Metastatic Breast Carcinoma in the Brain (tissue), 10 donors: ENCODE data around the gene FARS2.

DNA sequence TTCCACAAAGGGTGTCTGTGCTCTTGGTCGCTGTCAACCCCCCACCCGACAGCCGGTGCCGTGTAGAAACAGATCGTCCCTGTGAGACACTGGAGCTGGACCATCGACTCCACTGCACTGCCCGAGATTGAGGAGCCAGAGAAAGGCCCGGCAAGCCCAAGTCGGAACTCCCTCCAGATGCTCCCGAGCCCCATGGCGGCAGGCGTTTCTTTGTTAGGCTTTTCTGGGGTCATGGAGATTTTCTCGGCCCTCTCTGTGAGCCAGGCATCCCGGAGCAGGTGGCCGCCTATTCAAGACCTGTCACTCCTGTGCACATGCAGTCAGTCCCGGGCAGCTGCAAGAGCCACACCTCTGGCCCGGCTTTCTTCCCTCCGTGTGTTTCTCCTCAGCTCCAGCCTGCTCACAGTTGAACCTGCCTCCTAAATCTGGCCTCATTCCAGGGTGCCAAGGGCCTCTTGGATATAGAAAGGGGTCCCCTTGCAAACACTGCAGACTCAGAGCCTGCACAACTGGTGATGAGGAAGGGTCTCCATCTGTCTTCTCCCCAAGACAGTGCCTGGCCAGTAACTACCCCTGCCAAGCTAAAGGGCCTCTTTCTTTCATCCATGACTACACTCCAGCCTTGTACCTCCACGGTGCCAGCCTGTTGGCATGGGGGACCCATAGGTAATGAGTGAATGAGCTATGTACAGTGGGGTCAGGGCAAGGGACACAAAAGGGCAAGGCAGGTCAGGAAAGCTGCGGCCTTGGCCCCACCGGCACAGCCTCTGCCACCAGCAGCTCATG lies 25.7 kb downstream of the PXDC1 start:
- PRO-cap, 10 experiments, result no peak in any of the 10 experiments

DNA sequence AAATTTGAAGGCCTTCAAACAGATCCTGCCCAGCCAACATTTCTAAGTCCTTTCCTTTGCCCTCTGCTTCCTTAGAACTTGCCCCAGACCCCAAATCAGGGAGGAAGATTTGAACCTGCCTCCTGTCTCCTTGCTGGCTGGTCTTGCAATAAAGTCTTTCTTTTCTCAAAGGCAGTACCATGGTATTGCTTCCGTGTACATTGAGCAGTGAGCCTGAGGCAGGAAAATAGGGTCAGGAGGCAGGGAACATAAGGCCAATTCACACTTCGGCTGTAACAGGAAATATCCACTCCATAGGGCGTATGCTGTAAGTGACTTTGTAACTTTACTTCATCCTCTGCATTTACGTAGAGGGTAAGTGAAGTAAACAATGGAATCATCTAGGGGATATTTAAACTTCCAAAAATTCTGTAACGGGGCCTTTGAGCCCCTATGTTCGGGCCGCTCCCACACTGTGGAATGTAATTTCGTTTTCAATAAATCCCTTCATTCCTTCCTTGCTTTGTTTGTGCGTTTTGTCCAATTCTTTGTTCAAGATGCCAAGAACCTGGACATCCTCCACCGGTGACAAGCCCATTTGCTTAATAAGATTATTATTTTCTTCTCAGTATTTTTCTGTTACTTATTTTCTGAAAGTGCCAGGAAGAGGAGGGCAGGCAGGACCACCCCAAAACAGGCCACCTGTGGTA lies 2.0 kb upstream of the PXDC1 start:
- PRO-cap, 10 experiments, result peak in 2 of 10 experiments; most common minus-strand start position 150 of the sequence (in 2)

DNA sequence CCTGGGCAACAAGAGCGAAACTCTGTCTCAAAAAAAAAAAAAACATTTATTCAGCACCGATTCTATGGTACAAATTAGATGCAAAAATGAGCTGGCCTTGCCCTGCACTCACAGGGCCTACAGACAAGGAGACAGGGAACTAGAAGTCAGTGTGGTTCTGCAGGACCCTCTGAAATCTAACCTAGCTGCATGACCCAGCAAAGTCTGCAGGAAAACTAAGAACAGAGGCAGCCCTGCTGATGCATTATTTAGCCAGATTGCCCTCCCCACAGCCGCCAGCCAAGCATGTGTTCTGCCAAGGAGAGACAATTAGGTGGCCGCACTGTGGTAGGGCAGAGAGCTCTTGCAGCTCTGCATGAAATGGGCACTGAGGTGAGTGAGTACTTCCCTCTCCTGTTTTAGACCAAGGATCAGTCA lies 24.0 kb upstream of the FAM50B start:
- PRO-cap, 10 experiments, result no peak in any of the 10 experiments

DNA sequence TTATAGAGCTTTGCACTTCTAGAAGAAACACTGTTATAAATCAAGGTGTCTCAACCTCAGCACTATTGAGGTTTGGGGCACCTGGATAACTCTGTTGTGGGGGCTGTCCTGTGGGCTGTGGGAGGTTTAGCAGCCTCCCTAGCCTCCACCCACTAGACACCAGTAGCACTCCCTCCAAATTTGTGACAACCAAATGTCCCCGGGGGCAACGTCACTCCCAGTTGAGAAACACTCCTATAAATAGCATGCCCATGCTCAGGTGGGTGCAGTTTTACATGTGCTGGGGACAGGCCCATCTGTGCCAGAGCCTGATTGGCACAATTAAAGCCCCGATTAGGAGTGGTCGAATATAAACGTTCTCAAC lies 78.9 kb downstream of the FAM50B start:
- PRO-cap, 10 experiments, result peak in 1 of 10 experiments; most common plus-strand start position 268 of the sequence (in 1)

- PRO-cap, 10 experiments, result peak in 4 of 10 experiments; most common plus-strand start chr6:4282275 (in 2); most common minus-strand start chr6:4281879 (in 1)
Measured at GRCh38 chr6:4281470-4282471, 146.4 kb upstream of the ECI2 start.

- PRO-cap, 10 experiments, result no peak in any of the 10 experiments
Measured at GRCh38 chr6:4371203-4371838, 235.9 kb upstream of the ECI2 start.

DNA sequence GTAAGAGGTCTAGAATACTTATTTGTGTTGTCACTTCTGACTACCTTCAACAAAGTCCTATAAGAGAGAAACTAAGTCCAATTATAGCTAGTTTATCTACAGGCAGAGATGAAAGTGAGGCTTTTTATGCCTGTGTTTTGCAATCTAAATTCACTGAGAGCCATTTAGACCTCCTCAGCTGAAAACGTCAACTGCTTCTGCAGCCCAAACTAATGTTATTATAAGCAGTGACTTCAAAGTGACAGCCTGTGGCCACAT lies 300.4 kb upstream of the ECI2 start:
- PRO-cap, 10 experiments, result no peak in any of the 10 experiments

GRCh38 chr6:4804968-4805795 lies 29.0 kb downstream of the CDYL start:
- PRO-cap, 10 experiments, result no peak in any of the 10 experiments

DNA sequence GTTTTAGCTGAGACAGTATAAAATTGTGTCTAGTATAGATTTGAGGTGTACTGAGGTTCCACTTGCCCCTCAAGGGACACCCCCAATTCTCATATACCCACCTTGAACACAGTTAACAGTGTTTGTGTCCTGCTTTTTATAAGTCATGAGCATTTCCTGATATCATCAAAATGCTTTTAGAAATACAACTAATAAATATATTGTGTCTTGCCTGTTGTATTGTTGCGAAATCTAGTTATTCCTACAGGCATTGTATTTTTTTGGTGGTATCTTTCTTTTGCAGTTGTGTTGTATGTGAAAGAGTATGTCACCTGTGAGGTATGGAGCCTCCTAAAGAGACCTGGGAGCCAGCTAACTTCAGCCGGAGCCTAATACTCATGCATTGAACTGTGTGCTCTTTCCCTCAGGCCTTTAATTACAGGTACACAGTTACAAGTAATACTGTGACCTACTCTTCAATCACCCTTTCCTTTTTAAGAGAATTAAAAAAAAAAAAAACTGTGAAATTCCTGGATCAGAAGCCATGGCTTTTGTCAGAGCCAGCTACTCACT lies 40.7 kb downstream of the CDYL start:
- PRO-cap, 10 experiments, result no peak in any of the 10 experiments

DNA sequence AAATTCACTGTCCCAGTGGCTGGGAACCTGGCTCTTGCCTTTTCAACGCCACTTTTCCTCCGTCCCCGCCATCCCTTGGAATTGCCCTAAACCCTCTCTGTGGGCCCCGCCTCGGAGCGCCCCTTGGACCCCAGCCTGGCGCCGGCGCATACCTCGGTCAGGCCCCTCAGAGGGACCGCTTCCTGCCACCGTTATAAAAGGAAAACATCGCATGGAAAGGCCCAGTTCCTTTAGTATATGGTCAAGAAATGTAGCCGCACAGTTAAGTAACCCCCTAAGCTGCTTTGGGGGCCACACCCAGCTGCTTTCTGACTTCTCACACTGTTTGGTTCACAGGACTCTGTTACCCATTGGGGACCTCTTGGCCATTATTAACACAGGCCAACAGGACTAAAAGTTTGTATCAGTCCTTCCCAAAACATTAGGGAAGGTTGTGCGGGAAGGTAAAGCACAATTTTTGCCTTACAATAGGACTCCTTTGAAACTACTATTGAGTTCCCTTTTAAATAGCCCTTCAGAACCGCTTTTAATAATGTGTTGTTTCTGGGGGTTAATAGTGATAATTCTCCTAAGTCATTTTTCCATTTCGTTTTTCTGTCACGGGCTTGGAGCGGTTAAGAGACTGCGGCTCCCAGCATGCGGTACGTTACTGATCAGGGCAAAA lies 506 bp upstream of the RPP40 start:
- PRO-cap, 10 experiments, result no peak in any of the 10 experiments

DNA sequence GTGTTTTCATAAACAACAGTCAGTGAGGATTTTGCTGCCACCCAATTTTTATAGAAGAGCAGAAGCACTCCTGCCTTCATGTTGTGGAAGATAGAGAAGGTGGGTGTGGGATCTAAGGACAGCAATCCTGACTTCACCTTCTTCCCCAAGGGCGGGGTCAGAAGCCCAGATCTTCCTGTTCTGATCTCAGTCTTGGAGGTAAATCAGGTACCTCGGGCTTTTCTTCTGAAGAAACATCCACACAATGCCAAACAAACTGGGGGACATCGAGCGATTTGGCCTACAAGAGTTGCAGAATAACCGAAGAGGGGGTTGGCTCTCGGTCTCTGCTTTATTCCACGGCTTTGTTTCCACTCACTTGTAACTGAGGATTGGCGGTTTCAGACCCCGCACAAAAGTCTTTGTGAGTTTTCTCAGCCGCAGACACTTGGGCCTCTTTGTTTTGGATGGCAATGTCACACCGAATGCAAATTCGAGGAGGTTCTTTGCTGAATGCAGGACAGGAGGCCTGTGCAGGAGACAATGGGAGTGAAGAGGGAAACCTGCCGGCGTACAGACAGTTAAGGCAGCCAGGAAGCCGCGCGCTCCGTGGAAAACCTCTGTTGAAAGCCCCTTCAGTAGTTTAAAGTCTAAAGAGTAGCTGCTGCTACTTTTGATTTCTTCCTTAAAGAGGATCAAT lies 21.8 kb upstream of the RPP40 start:
- PRO-cap, 10 experiments, result no peak in any of the 10 experiments

DNA sequence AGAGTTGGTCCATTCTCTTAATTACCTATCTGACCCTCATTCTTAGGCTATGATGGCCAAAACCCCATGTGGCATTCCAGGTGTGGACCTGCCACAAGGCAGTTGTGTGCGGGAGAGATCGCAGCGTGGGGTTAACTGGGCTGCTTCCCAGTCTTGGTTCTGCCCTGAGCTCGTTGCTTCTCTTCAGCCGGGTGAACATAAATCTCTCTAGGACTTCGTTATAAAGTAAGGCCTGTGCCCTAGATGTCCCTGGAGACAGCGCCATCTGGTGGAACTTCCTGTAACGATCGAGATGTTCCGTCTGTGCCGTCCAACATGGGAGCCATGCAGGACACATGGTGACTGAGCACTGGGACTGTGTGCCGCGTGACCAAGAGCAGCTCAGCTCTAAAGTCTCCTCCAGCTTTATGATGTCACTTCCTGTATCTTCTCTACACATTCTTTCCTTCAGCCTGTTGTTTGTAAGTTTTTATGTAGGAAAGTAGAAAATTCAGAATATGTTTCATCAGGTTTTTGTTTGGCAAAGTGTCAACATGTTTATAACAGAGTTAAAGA lies 26.8 kb upstream of the RPP40 start:
- PRO-cap, 10 experiments, result no peak in any of the 10 experiments

- PRO-cap, 10 experiments, result no peak in any of the 10 experiments
Measured at GRCh38 chr6:5174087-5174686, 86.6 kb downstream of the LYRM4 start.

- PRO-cap, 10 experiments, result peak in 7 of 10 experiments; most common plus-strand start chr6:5260499 (in 7); most common minus-strand start chr6:5260261 (in 1)
Measured at GRCh38 chr6:5259838-5260594, 734 bp downstream of the LYRM4 start.

GRCh38 chr6:5260848-5261855 lies at the start of gene FARS2:
TSS of gene FARS2 (plus strand) at chr6:5261513.
- PRO-cap, 10 experiments, result peak in 10 of 10 experiments; most common plus-strand start chr6:5261032 (in 4); most common minus-strand start chr6:5260950 (in 7)

GRCh38 chr6:5506935-5507681 lies 245.8 kb downstream of the FARS2 start:
- PRO-cap, 10 experiments, result no peak in any of the 10 experiments

DNA sequence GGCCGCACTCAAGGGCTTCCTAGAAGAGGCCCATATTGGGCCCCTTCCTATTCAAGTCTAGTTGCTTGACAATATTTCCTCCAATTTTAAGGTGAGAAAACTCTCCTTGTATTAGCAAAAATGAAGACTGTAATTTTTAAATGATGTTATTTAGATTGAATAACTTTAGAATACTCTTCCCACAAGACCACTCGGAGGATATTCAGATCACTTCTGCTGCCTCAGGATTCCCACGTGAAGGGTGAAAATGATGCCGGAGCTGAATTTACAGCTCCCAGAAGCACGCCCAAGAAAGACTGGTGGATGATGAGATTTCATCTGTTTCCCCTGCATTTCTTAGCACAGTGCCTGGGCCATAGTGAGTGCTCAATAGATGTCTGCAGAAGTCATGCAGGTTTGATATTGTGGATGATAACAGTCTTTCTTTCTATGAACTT lies 320.9 kb downstream of the NRN1 start:
- PRO-cap, 10 experiments, result peak in 2 of 10 experiments; most common minus-strand start position 297 of the sequence (in 2)

- PRO-cap, 10 experiments, result no peak in any of the 10 experiments
Measured at GRCh38 chr6:5723675-5724663, 282.8 kb downstream of the NRN1 start.

GRCh38 chr6:5764252-5764983 lies 242.3 kb downstream of the NRN1 start:
- PRO-cap, 10 experiments, result no peak in any of the 10 experiments

DNA sequence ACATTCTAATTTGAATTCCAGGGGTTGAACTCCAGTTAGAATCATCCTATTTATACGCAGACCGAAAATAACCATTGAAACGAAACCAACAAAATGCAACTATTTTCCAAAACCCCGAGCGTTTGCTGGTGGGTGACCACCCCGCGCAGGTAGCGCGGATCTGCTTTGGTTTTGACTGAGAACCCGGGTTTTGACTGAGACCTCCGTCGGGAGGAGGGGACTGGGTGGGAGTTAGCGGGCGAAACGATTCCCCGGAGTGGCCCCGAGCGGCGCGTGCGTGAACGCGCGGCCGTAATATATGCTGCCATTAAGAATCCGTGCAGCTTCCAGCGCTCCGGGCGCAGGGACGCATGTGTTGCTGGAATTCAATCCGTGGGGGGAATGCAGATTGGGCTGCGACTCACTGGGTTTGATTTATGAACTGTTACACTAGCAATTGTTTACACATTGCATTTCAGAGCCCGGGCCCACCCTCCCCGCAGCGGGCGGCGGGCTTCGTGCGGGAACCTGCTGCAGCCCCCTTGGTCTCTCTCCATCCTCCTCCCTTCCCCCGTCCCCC lies 10.0 kb downstream of the NRN1 start:
- PRO-cap, 10 experiments, result peak in 1 of 10 experiments; most common plus-strand start position 322 of the sequence (in 1)